Parotid gland (tissue), 1 donor: Measurements from ENCODE around the gene IGF1R.

GRCh38 chr15:98554972-98555256, 93.4 kb upstream of the IGF1R start:
- PRO-cap: no peak

GRCh38 chr15:98648435-98649216, at the start of gene IGF1R:
Gene IGF1R (plus strand): TSS chr15:98648539.
- PRO-cap: bidirectional peak, plus-strand start at chr15:98648624, minus-strand start at chr15:98648332; unidirectional peak, plus-strand start at chr15:98648812; bidirectional peak, plus-strand start at chr15:98648954, minus-strand start at chr15:98648964

DNA sequence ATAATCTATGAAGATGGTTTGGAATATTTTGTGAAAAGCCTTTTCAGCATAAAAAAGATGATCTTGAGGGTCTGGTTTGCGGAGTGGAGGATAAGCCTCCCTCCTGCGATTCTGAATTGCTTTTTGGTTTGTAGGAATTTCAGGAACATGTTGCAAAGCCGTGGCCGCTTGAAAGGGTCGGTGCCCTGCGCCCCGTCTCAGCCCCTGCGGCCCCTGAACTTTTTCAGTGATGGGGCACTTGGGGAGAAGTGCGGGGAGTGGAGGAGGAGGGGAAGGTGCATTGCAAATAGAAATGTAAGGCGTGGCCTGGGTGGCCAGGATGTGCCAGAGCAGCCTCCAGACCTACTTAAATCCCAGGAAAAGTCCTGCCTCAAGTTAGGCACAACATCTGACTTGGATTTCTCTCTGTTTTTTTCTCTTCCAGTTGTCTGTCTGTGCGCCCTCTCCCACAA, 154.0 kb downstream of the PGPEP1L start:
- PRO-cap: no peak

DNA sequence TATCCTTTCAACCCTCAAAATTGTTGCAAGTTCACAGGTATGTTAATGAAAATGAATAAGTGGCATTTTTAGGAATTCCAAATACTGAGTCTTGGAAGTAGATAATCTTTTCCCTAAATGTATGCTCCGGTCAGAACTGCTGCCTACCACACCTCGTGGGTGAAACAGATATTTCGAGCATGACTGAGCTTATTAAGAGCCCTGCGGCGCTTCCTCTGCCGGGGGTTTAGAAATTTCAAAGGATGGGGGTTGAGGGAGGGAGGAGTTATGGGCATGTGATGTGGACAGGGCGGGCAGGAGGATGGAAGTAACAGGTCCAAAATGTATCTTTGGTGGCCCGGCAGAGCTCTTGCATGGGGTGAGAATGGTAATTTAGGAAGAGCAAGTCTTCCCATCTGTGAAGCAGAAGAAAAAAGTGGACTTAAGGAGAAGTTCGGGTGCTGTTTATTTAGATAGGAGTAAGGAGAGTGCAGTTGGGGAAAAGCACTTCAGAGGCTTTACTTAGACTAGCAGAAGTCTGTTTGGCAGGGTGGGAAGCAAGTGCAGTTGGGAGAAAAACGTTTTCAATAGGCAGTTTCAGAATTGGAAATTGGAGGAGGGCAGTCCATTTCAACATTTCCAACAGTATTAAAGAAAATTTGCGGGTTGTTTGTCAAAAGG, 133.6 kb downstream of the PGPEP1L start:
- PRO-cap: no peak

GRCh38 chr15:98876462-98877330, 130.9 kb downstream of the PGPEP1L start:
- PRO-cap: no peak

DNA sequence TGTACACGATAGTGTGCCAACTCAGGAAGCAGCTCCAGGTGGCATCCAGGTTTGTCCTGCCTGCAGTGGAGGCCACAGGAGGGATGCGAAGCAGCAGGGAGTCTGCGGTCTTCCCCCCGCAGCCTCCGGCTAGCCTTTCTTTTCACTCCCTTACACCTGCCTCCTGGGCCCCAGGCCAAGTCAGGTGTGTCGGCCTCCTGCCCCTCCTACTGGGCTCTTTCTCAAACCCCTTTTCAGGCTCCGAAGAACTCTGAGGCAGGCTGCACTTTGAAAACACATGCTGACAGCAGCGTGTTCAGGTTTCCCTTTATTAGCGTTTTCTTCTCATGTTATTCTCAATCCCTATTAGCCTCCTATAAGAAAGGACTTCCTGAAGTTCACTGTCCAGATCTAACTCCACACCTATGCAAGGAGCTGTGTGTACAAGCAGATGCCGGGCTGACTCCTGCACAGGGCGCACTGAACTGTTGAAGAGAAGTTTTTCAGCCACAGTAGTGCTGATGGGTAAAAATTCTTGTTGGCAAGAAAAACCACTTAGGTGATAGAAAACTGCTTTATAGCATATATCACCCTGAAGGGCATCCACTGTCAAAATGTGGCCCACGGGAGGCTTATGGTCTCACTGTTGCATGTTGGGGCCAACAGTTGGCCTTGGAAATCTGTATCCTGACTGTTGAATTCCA, 32.5 kb downstream of the SYNM start:
- PRO-cap: no peak

DNA sequence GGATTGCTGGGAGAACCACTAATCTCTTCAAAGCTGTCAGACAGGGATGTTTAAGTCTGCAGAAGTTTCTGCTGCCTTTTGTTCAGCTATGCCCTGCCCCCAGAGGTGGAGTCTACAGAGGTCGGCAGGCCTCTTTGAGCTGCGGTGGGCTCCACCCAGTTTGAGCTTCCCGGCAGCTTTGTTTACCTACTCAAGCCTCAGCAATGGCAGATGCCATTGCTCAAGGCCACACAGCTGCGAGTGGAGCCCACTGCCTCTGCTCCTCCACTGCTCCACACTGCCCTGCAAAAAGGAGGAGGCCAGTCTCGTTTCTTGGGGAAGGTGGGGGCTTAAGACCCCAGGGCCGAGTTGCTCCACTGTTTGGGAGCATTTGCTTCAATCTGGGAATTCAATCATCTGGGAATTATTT, 144.7 kb upstream of the MEF2A start:
- PRO-cap: no peak

- PRO-cap: no peak
Observed at GRCh38 chr15:99434722-99435904, 130.7 kb upstream of the MEF2A start.

DNA sequence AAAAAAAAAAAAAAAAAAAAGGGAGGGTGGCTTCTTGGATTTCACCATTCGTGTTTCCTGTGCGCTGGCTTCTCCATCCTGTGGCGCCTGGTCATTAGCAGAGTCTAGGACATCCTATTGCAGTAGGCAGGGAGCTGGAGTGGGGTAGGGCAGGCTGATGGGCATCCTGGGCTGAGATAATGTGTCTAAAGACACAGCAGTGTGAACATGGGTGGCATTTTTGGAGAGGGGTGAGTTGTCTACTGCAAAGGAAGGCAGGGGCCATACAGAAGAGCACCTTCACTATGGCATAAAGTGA, 65.5 kb upstream of the MEF2A start:
- PRO-cap: no peak

DNA sequence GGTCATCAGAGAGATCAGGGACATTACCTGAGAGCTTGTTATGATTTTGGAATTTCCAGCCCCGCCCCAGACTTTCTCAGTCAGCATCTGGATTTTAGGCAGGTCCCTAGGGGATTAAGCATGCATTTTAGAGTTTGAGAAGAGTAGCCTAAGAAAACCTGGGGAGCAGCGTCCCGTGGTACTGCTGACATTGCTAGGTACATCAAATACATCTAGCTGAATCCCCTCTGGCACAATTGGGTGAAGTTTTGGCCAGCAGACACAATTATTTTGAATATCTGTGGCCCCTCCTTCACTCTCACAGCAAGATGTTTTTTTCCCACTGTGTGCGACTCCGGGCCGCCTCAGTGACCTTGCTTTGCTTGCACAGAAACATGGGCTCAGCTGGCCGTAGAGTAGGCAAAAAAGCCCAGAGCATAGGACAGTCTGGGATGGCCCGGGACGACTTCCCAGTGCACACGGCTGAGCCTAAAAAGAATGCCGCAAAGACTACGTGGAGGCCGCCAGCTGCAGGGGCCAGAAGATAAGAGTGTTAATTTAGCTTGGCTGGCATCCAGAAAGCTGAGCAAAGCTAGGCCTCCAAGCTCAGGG, 58.6 kb upstream of the MEF2A start:
- PRO-cap: no peak

DNA sequence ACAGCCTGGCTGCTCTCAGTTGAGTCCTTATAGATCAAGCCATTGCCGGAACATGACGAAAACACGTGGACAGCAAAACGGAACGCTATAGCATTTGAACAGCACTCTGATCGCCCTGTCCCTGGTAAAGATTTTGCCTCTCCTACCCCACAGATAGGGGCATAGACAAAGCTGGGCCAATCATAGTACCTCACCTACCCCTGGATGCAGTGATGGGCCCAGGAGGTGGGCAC, 57.2 kb upstream of the MEF2A start:
- PRO-cap: no peak

DNA sequence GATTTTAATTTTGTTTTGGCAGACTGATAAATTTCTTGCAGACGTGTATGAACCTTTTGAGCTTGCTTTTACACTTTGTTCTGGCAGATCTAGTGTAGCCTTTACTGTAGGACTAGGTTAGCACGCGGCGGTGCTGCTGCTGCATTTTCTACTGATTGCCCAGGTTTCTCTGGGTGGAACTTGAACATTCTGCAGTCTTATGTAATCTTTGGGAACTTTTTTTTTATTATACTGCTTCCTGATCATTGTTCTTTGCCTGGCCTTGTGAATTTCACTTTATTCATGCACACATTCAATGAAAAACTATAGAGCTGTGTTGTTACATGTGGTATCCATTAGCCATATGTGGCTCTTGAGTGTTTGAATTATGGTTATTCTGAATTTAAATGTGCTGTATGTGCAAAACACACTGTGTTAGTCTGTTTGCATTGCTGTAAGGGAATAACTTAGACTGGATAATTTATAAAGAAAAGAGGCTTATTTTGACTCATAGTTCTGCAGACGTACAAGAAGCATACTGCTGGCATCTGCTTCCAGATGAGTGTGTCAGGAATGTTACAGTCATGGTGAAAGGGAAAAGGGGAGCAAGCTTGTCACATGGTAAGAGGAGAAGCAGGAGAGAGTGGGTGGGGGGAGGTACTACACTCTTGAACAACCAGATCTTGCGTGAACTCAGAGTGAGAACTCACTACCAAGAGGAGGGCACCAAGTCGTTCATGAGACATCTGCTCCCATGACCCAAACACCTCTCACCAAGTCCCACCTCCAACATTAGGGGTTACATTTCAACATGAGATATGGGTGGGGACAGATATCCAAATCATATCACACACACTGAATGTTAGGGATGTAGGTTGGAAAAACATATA, 26.5 kb downstream of the MEF2A start:
- PRO-cap: no peak

DNA sequence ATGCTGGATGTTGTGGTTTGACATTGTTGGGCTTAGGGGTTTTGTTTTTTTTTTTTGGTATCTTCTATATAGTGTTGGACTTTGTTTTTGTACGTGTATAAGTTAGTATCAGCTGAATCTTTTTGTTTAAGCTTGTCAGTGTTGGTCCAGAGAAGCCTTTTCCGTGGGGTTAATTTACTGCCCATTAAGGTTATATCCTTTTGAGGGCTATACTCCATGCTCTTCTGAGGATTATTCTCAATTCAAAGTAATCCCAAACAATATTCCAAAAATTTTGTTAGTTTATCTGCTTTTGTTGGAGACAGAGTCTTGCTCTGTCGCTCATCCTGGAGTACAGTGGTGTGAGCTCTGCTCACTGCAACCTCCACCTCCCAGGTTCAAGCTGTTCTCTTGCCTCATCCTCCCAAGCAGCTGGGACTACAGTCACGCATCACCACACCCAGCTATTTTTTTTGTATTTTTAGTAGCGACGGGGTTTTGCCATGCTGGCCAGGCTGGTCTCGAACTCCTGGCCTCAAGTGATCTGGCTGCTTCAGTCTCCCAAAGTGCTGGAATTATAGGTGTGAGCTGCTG, 39.0 kb downstream of the MEF2A start:
- PRO-cap: no peak

DNA sequence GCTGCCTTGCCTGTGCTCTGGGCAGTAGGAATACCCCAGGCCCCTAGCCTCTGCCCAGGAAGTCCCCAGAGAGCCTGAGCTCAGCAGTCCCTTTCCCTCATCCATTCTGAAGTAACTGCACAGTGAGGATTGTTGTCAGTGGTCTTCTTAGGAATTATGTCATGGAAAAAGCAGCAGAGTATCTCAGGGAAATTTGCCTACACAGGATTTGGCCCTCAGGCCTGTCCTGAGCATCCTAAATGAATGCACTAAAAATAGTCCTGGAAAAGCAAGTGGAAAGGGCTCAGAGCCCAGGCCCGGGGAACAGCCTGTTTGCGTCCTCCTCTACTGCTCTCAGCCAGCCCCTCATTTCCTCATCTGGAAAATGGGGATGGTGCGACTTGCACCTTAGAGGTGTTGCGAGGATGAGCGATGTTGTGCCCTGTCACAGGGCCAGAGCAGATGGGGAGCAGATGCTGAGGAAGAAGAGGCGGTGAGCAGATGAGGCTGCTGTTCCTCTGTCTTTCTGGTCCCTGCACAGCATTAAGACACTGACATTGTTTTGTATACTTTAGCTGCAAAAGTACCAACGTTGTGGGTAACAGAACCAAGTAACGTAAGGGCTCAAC, 21.6 kb downstream of the LYSMD4 start:
- PRO-cap: unidirectional peak, minus-strand start at position 108 of the sequence

DNA sequence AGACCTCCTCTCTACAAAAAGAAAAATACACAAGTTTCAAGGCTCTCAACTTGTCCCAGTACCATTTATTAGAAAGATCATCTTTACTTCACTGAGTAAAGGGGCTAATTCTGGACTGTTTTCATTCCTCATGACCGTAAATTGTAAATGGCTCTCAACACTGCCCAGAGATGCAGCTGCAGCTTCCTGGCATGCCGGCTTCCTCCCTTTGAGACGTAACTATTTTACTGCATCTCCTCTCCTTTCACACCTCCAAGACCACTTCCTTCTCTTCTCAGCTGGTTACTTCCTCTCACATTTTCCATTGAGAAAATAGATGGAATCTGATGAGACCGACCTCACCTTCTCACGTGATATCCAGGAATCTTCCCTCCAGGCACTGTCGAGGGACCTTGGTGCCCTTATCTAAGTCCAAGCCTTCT, 12.8 kb downstream of the LYSMD4 start:
- PRO-cap: no peak

DNA sequence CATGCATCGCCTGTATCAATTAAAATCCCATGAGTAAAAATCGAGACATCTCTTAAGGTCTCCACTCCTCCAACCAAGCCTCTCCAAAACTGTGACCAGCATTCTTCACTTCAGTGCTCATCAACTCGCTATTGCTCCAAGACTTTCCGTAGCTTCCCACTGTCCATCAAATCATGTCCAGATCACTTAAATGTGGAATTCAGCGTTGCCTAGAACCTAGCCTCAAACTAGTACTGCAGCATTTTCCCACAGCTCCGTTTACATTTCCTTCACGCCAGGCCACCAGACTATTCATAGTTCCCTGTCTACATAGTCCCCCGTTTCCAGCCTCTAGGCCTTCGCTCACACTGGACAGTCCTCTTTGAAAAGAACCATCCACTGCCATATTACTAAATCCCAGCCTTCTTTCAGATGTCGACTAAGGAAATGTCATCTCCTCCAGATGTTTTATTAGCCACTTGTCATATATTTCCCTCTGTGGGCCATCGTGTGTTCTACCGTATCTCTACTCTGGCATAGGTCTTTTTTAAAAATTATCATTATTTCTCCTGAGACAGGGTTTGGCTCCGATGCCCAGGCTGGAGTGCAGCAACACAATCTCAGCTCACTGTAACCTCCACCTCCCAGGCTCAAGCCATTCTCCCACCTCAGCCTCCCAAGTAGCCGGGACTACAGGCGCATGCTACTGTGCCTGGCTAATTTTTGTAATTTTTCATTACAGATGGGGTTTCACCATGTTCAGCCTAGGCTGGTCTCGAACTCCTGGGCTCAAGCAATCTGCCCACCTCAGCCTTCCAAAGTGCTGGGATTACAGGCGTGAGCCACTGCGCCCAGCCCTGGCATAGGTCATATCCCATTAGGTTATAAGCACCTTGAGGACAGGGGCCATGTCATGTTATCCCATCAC, 9.3 kb downstream of the LYSMD4 start:
- PRO-cap: no peak

DNA sequence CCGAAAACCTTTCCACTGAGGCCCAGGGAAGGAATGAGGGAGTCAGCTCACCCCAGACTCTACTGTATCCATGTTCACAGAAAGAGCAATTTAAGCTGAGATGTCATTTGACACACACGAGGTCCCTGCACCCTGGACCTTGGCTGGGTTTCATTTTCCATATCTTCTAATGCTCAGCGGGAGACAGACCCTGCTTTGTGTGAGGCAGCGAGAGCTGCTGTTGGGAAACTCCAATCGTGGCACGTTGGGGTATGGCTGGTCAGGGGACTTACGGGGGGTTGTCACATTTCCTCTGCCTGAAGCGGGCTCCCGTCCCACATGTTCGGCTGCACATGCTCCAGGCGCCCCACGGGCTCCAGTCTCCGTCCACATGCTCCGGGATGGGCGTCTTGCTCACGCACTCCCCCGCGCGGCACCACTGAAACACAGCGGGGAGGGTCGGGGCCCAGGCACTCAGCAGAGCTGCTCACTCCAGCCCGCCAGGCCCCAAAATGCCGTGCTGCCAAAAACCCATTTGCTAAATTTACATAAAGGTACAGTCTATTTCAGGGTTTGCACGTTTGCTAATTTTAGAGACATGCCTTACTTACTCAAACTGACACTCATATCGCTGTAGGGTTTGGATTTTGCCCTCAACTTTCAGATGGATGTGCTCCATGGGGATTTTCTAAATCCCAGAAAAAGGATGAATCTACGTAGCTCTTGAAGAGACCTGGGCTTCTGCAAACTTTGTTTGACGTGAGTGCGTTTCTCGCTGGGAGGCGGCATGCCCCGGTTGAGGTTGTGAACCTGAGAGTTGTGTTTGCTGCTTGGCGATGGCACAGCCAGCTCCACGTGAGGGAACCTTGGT, 209.8 kb downstream of the ADAMTS17 start:
- PRO-cap: no peak

DNA sequence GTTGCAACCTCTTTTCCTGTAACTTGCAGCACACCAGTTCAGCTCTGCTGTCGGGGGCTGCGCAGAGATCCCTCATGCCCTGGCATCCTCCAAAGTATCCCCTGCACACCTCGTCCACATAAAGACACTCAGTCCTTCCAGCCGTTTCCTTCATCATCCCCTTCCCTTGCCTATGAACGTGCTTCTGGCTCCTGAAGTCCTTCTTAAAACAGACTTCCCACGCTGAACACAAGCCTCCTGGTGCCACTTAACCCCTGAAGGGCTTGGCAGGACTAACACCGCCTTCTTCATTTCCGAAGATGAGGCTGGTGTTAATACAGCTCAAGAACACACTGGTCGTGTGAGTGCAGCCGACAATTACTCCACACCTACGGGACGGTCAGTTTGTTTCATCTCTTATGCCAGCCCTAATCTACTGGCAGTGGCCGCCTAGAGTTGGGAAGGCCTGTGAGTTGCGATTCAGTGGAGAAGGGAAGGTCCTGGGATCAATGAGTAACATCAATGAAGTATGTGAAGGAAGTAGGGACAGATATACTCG, 156.1 kb downstream of the ADAMTS17 start:
- PRO-cap: no peak

DNA sequence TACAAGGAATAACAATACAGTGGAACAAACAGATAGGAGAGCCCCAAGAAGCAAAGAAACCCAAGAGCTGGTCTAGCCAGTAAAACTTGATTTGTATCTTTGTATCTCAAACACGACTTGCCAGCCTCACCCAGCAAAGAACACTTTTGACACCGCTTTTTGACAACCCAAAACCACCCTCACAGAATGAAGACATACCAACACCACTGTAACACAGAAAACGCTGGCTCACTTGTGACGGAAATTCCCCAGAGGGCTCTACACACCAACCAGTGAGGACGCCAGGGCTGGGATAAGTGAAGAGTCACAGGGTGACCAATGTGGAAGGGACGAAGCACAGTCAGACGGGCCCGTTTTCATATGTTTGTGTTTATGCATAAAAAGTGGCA, 94.5 kb downstream of the ADAMTS17 start:
- PRO-cap: no peak

DNA sequence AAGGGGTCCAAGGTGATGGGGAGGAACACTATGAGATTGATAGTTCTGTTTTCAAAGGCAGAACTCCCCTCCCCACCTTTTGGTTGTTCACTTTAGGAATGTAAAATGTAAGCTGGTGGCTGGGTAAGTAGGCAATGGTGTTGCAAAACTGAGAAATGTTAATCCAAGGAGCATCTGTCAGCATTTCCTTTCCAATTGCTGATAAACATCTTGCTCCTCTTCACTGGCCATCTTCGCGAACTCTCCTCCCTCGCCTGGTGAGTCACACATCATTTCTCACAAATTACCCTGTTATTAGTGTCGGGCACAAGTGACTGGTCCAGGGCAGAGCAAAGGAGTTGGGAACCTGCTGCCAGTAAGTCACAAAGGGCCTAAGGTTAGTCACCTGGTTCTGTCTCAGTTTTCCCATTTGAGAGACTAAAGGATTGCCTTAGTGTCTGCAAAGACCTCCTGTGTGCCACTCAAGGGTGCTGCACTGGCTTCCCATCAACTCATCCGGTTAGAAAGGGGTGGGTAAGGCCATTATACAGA, 13.0 kb downstream of the CERS3 start:
- PRO-cap: no peak